CD14-positive monocyte (primary cell): ENCODE measurements around the genes LRRC26 and FAM166A.

GRCh38 chr9:136982061-136982338, 793 bp upstream of the LCNL1 start:
- CAGE, long polyA plus RNA, result no peak

DNA sequence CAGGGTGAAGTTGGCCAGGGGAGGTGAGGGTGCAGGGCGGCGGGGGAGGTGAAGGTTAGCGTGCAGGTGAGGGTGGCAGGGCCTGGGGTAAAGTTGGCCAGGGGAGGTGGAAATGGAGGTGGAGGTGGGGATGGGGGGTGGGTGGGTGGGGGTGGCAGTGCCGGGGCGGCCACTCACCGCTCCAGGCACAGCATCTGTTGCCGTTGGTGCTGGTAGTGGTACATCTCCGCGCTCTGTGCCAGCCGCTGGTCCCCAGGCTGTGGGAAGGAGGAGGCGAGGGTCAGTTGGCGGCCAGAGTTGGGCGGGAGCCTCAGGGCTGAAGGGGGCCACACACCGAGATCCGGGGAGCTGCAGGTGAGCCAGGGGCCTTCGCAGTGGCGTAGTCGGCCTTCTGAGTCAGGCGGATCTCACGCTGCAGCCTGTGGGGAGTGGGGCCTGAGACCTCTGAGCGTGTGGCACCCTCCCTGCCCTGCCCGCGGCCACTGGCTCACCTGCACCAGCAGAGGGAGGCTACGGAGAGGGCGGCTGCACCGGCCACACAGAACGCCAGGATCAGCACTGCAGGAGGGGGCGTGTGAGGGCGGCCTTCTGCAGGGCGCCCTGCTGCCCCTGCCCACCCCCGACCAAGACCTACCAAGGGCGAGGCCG, 5.7 kb downstream of the NPDC1 start:
- CAGE, long polyA plus RNA, result no peak

- CAGE, long polyA plus RNA, result no peak
Observed at GRCh38 chr9:137043931-137045074, 1.7 kb downstream of the NPDC1 start.

DNA sequence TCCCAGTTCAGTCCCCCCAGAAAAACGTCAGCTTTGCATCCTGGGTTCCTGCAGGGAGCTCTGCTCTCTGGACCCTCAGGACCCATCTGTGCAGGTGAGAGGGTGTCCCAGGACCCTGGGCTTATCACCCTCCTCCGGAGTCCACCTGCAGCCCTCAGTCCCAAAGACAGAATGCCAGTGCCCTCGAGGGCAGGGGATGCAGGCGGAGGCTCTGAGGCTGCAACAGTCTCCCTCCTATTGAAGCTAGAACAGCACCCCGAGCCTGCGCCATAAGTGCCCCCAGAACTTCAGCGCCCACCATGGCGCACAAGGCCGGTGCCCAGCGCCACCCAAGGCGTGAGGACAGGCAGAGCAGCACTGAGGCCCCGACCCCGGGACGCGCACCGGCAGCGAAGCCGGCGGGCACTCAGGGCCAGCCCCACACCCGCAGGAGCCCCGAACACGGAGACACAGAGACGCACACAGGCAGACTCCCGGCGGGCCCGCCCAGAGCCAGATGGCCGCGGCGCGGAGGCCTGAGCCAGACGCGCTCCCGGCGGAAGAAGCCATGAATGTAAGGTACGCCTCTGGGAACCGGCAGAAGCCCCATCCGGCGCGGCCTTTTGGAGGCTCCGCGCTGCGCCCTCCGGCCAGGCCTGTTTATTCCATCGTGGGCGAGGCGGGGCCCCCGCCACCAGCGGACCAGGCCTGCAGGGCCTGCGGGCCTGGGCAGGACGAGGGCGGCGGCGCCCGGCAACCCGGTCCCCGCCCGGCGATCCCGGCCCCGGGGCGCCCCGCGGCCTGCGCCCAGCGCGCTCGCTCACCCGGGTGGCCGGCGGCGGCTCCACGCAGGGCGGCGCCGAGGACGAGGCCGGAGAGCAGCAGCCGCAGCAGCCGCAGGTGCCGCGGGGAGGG, 655 bp downstream of the NPDC1 start:
- CAGE, long polyA plus RNA, result no peak

GRCh38 chr9:137048438-137049342, 2.7 kb upstream of the NPDC1 start:
- CAGE, long polyA plus RNA, result no peak

- CAGE, long polyA plus RNA, result no peak
Observed at GRCh38 chr9:137069671-137070189, 627 bp downstream of the SAPCD2 start.

GRCh38 chr9:137085458-137086514, 999 bp upstream of the MAN1B1 start:
- CAGE, long polyA plus RNA, result no peak

- CAGE, long polyA plus RNA, result no peak
Observed at GRCh38 chr9:137169810-137170221, at the start of gene LRRC26. TSS of gene LRRC26 (minus strand) at chr9:137170051.

- CAGE, long polyA plus RNA, result no peak
Observed at GRCh38 chr9:137173141-137174246, 1.6 kb upstream of the TMEM210 start.

GRCh38 chr9:137188127-137188383, 305 bp downstream of the ANAPC2 start:
- CAGE, long polyA plus RNA, result no peak

- CAGE, long polyA plus RNA, result no peak
Observed at GRCh38 chr9:137199128-137200169, 1.1 kb downstream of the TPRN start.

DNA sequence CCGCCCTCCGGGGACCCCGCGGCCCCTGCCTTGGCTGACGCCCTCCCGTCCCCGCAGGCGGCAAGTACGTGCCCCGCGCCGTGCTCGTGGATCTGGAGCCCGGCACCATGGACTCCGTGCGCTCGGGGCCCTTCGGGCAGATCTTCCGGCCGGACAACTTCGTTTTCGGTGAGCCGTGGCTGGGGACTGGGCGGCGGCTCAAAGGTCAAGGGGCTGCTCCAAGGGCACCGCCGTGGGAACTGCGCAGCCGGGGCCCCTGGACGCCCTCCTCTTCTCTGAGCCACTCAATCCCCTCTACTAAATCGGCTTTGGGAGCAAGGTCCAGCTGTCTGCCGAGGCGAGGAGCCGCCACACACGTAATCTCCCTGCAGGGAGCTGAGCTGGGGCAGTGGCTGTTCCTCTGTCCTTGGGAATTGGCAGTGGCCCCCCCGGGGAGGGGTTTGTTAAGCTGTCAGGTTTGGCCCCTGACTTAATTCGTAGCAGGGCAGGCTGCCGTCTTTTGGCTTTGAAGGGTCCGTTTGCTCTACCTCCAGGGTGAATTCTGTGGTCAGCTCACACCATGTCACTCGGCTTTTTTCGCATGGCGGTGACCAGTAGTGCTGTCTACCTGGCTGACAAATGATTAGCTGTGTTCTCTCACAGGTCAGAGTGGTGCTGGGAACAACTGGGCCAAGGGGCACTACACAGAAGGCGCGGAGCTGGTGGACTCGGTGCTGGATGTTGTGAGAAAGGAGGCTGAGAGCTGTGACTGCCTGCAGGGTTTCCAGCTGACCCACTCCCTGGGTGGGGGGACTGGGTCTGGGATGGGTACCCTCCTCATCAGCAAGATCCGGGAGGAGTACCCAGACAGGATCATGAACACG, 998 bp downstream of the TUBB4B start:
- CAGE, long polyA plus RNA, result no peak

GRCh38 chr9:137243373-137243876, 2.3 kb downstream of the TUBB4B start:
- CAGE, long polyA plus RNA, result no peak

GRCh38 chr9:137244715-137244886, 3.0 kb downstream of the FAM166A start:
- CAGE, long polyA plus RNA, result no peak

DNA sequence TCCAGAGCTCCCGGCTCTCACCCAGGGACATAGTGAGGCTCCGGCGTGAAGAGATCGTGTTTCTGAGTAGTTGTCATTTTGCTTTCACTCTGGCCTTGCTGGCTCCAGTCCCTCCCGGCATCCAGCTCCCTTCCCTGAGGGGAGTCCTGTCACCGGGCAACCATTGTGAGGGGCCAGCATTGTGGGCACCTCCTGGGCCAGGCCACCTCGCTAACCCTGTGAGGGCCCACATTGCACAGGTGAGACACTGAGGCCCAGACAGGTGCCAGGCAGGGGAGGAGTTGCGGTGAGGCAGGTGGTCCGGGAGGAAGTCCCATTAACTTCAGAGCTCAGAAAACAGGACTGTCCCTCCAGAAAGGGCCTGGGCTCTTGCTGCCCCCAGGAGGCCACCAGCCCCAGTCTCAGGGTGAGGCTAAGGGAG, at the start of gene FAM166A:
Gene FAM166A (minus strand): TSS at position 113 of the 421 bp plus-strand sequence.
- CAGE, long polyA plus RNA, result no peak

- CAGE, long polyA plus RNA, result no peak
Observed at GRCh38 chr9:137266066-137266787, 11.1 kb downstream of the NELFB start.

DNA sequence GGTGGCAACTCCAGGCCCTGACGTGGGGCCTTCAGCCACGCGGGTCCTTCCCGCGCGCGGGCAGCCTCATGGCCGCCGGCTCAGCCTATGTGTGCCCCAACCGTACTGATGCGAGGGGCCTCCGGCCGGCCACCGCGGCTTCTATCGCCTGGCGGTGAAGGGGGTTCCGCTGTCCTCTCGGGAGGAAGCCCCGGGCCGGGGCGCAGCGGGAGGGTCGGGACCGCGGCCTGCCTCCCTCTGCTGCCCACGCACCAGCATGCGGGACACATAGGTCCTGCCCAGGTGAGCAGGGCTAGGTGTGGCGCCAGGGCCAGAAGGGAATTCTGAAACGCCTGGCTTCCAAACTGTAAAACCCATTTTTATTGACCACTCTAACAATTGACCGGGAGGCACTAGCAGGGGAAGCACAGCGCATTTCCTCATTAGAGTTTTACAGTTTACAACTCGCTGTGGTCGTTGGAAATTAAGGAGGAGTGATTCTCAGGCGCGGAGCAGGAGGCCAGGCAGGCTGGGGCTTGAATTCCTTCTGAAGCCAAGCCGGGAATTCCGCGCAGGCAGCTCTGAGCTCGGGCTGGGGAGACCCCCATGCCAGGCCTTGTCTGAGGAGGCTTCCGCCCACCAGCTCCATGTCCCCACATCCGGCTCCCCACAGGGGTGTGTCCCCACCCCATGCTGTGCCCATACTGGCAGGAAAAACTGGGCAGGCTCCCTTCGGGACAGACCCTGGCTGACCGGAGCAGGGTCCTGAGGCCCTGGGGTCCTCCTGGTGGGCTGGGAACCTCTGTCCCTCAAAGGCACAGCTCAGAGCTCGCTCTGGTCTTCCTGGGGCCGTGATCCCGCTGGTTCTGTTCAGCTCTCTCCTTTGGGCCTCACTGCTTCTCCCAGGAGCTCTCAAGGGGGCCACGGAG, 982 bp upstream of the NRARP start:
- CAGE, long polyA plus RNA, result no peak

DNA sequence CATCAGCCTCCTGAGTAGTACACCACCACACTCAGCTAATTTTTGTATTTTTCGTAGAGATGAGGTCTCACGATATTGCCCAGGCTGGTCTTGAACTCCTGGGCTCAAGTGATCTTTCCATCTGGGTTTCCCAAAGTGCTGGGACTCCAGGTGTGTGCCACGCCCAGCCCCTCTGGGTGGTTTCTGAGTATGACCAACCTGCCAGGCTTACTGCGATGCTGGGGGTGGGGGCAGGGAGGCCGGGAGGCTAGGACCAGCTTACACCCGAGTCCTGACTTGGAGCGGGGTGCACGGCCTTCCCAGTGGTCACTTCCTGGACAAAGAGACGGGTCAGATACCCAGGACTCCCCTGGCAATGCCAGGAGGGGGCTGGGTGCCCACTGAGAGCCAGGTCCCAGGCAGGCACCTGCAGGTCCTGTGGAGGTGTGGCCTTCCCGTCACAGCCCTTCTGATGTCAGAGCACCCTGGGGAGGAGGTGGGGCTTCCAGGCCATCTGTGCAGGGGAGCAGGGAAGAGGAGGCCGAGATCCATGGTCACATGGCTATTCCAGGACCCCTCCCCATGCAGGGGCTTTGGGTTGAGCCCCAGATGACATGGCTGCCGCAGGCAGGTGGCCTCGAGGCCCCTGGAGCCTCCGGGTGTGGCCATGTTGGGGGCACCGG, 8.4 kb upstream of the NRARP start:
- CAGE, long polyA plus RNA, result no peak

GRCh38 chr9:137453766-137454125, 5.4 kb downstream of the NSMF start:
- CAGE, long polyA plus RNA, result start-site peak on the minus strand at chr9:137453811-137453848, 278 and 279 reads in 2 replicates

DNA sequence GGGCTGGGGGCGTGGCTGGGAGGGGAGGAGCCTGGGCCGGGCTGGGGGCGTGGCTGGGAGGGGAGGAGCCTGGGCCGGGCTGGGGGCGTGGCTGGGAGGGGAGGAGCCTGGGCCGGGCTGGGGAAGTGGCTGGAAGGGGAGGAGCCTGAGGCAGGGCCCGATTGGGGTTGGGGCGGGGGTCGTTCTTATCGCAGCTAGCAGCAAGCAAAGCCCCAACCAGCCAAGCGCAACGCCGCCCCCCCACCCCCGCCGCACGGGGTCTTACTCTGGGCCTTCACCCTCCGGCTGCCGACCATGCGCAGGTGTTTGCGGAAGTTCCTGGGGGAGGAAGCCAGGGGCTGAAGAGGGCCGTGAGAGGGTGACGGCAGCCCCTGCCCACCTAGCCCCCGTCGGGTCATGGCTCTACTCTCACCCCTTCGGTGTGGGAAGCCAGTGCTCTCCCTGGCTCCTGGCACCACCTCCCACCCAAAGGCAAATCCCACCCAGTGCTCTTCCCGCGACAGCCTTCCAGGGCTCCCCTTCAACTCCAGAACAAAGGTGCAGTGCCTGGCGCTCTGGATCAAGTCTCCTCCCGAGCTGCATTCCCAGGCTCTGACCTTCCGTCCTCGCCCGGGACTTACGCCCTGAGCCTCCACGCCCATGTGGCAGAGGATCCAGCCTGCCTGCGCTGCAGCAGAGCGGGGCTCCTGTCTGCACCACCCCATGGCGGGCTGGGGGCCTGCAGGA, 4.8 kb downstream of the NSMF start:
- CAGE, long polyA plus RNA, result no peak